Non-pigmented ciliary epithelial cell (primary cell): ENCODE measurements around a stretch of chr2.

- RRBS = no CpG with 5 or more reads among the region's 13 CpGs
Observed at GRCh38 chr2:60479384-60479986, 74.0 kb downstream of the BCL11A start.

DNA sequence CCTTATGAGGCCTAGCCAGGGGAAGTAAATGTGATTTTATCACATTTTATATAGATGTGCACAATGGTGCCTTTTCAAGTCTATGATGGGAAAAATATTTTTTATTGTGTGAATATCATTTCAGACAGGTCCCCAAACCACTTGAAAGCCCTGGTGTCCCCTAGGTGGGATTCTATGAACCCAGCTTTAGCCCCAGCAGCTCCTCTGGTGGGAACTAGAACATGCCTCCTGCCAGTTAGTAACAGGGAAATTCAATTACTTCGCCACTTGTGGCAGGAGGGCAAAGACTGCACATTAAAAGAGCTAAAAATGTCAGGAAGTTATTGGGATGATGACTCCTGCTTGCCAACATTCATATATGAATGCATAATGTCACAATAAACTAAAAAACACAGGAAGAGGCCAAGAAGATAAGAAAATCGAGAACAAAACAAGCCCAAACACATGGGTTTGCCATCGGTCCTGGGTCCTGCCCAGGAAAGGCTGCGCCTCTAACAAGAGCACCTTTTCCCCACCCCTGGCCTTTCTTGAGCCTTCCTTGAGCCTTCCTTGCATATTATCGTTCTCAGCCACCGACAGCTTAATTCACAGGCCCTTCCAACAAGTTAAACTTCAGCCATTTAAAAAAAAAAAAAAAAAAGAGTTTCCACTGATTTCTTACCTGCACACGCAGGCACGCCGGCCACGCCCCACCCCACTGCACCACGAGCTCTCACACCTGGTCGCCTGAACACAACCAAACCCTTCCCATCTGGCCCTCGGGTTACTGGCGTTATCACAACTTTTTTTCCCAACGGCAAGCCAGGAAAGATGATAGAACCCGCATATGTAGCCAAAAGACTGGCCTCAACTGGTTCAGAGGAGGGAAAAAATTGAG is 23.5 kb downstream of the BCL11A start:
- RRBS = no CpG with 5 or more reads among the region's 16 CpGs

- RRBS = 1% methylated on average over 13 of the region's 53 CpGs
Observed at GRCh38 chr2:60554621-60555408, 1.4 kb upstream of the BCL11A start.

DNA sequence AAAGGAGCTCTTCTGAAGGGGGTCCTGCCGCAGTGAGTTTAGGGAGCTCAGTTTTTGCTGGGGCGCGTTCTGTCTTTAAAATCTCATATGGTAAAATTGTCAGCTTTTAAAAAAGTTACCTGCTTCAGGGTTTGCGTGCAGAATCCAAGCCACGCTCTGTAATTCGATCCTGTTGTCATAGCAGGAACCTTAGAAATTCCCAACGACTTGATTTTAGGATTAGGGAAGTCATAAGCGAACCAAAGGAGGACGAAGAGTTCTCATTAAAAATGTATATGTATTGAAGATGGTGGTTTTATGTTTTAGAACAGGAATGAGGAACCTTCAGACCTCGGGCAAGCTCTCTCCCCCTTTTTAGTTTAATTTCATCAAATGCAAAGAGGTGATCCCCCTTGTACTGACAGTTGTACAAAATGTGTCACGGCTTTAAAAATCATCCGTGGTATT is 535 bp downstream of the REL start:
- RRBS = no CpG with 5 or more reads among the region's 12 CpGs

DNA sequence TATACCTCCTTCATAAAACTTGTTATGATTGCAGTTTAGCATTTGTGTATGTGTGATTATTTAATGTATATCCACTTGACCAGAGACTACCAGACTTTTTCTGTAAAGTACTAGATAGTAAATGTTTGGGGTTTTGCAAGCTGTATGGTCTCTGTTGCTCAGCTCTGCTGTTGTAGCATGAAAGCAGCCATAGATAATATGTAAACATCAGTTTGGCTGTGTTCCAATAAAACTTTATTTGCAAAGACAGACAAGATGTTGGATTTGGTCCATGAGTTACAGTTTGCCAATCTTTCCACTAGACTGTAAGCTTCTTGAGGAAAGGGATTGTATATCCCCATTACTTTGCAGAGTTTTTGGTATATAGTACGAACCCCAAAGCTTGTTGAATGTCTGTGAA is 17.1 kb downstream of the REL start:
- RRBS = no CpG with 5 or more reads among the region's 1 CpG

- RRBS = no CpG with 5 or more reads among the region's 1 CpG
Observed at GRCh38 chr2:60899857-60900252, 18.5 kb downstream of the REL start.

- RRBS = no CpG with 5 or more reads among the region's 8 CpGs
Observed at GRCh38 chr2:60926410-60927587, 45.4 kb downstream of the REL start.

DNA sequence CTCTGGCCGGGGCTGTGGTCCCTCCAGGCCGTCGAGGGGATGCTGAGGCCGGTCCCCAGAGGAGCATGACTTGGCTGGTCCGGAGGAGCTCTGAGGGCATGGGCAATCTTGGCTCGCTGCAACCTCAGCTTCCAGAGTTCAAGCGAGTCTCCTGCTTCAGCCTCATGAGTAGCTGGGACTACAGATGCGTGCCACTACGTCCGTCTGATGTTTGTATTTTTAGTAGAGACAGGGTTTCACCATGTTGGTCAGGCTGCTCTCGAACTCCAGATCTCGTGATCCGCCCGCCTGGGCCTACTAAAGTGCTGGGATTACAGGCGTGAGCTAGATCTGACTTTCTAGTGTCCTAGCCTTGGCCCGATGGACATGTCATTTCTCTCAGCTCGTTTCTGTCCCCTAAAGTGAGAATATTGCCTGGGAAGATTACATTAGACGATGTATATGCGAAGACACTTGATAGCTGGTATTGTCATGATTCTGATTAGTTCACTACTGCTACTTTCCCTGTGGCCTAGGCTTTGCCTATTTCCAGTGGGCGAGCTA is 16.3 kb downstream of the C2orf74 start:
- RRBS = 5% methylated on average over 4 of the region's 20 CpGs

- RRBS = no CpG with 5 or more reads among the region's 9 CpGs
Observed at GRCh38 chr2:61181094-61181863, 19.3 kb downstream of the C2orf74 start.

- RRBS = no CpG with 5 or more reads among the region's 5 CpGs
Observed at GRCh38 chr2:61186993-61187633, 25.1 kb downstream of the C2orf74 start.

- RRBS = no CpG with 5 or more reads among the region's 5 CpGs
Observed at GRCh38 chr2:61300906-61301733, 139.1 kb downstream of the C2orf74 start.

DNA sequence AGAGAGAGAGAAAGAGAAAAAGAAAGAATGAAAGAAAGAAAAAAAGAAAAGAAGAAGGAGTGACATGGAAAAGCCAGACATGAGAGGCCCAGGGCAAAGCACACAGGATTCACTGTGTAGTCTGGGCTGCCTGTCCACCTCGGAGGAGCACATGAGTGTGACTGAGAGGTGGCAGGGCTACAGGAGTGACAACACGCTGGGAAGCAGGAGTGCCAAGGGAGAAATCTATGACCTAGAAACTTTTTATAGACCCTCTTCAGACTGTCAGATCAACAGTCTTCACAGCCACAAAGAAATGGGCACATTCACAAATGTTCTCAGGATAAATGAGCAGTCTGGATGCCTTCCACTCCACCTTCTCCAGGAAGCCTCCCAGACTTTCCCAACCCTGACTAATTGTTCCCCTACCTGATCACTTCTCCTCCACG is 6.1 kb upstream of the B3GNT2 start:
- RRBS = no CpG with 5 or more reads among the region's 3 CpGs

- RRBS = no CpG with 5 or more reads among the region's 7 CpGs
Observed at GRCh38 chr2:62307708-62308031, 111.8 kb downstream of the B3GNT2 start.

DNA sequence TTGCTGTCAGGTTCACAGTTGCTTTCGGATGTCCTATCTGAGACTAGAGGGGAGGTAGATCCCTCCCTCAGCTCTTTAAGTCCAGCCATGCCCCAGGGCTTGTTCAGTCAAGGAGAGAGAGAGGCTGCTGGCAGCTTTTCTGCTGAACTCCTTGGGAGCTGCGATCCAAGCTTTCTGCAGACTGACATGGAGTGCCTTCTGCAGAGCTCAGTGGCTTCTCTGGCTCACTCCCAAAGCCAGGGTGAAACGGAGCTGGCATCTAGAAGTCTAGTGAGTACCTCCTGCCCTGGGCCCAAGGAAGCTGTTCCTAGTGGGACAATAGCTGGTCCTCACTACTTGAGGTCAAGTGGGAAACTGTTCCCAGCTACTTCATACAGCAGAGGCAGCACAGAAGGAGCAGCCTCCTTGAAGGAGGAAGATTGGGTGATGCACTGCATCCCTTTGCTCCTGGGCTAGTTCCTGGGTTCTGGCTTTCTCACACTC is 62.5 kb downstream of the TMEM17 start:
- RRBS = no CpG with 5 or more reads among the region's 3 CpGs

GRCh38 chr2:62578781-62579223 is 72.8 kb upstream of the TMEM17 start:
- RRBS = no CpG with 5 or more reads among the region's 3 CpGs

DNA sequence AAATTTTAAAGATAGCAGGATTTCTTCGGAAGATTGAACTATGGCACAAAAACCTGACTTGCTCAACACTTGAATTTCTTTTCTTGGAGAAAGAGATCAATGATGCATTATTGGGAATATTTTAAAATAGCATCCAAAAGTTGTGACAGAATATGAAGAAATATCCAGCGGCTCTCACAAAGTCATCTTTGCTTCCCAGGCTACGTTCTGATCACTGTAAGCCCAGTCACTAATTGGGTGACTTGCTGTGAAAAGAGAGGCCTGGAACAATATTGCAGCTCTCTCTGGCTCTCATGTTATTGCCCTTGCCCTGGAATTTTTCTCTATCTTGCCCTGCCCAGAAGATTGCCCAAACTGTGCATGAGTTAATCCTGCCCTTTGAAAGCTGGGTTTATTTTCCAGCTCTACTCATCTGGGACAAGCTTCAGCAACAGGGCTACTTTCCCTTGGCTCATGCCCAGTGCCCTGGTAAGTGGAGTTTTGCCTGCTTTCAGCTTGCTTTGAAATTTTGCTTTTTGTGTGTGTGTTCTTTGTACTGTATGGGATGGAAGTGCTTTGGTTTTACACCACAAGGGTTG is 6.9 kb upstream of the EHBP1 start:
- RRBS = no CpG with 5 or more reads among the region's 3 CpGs

DNA sequence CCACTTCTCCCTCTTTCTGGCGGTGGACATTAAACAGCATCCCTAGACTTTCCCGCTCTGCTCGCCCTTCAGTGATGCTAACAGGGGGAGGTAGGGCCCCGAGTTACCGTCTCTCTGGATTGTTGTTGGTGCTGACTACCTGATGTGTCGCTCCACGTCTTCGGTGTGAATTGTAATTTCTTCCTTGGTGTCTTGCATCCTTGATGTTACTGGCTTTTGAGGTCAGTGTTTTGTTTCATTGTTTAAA is 944 bp downstream of the EHBP1 start:
- RRBS = no CpG with 5 or more reads among the region's 8 CpGs

DNA sequence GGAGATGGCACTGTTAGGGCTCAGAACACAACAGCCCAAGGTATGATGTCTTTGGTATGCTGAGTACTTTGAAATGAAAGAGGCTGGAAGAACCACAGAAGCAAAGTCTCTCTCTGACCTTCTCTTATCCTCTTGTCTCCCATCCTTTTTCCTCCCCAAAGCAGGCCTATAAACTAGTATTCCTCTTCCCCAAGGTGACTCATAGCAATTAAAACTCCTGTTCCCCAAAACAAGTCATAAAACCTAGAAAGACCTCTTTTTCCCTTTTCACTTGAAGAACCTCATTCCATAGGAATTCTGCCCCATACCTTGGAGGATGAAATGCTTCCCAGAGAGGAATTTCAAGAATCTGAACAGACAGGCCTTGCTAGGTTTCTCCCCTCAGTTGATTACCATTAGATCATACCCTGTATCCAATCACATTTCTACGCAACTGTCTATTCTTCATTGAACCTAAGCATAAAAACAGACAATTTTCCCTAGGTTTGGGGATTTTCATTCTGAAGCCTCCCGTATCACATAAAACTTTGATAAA is 25.8 kb downstream of the MDH1 start:
- RRBS = no CpG with 5 or more reads among the region's 2 CpGs

DNA sequence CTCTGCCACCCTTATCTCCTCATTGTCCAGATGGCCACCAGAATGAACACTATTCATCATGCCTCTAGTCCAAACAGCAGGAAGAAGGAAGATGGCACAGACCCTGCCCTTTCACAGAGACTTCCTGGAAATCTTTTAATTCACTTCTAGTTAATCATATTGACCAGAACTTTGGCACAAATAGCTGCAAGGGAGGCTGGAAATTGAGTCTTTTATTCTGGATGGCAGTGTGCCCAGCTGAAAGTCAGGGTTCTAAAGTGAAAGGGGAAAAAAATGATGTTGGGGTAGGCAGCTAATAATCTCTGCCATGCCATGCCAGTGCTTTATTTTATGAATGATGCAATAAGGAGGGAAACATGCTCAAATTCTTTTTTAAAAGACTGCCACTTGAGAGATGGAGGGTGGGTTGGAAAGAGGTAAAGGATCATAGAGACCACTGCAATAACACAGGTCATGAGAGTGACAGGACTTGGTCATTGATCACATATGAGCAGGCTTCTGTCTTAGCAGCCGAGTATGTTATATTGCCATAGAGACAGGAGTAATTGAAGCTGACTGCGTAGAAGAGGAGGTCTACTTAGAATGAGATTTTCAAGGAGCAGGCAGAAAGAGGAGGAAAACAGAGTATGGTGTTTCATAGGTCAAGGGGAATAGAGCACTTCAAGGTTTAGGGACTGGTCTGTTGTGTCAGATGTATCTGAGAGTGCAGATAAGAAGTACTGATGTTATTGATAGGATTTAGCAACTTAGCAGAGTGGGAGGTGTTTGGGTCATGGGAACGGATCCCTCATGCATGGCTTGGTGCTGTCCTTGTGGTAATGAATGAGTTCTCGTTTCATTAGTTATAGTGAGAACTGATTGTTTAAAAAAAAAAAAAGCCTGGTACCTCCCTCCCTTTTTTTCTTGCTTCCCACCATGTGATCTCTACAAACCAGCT is 32.5 kb downstream of the UGP2 start:
- RRBS = no CpG with 5 or more reads among the region's 4 CpGs